Daoy (cell line): ENCODE measurements around the gene PLEKHG3.

GRCh38 chr14:64031032-64031394 lies 178.2 kb downstream of the SYNE2 start:
- RAMPAGE, long total RNA, result no peak

DNA sequence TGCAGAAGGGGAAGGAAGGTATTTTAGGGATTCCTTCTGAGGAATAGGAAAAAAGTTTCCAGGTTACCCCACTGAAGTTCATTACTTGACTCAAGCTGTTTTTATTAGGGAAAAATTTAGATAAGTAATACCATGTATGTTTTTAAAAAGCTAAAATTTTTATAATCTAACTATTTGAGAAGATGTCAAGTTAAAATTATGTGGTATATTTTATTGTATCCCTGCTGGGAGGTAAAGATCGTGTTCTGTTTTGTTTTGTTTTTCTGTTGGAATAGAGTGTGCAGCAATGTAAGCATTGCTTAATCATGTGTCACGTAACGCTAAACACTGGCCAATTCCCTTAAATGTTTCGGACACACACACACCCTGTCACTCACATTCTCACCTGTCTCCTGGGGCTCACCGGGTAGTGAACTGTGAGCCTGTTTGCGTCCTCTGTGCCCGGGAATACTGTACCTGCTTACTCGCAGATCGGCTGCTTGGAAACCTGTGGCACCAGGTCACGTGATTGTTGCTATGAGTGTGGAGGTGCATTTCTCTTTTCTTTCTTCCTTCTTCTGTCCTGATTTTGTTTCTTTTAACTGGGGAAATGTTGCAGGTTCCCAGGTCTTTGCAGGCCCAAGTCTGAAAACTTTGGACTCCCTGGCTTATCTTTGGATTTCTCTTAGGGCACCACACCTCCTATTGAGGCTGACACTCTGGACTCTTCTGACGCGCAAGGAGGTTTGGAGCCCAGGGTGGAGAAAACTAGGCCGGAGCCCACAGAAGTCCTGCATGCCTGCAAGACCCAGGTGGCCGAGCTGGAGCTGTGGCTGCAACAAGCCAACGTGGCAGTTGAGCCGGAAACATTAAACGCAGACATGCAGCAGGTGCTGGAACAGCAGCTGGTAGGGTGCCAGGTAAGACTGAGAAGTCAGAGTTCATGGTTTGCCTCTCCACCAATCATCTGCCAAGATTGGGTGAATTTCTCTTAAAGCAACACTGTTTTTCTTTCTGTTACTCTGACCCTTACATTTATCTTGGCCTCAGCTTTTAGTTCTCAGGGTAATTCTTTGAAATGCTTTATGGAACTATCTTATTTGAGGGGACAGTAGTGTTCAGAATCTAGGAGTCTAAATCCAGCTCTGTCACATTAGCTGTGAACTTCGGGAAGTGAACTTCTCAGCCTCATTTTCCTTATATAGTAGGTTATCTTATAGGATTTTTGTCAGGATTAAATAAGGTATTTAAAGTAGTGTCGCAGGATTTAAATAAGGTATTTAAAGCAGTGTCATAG lies 181.1 kb downstream of the ESR2 start:
- RAMPAGE, long total RNA, result no peak

GRCh38 chr14:64195303-64196136 lies 98.7 kb downstream of the ESR2 start:
- RAMPAGE, long total RNA, result no peak

DNA sequence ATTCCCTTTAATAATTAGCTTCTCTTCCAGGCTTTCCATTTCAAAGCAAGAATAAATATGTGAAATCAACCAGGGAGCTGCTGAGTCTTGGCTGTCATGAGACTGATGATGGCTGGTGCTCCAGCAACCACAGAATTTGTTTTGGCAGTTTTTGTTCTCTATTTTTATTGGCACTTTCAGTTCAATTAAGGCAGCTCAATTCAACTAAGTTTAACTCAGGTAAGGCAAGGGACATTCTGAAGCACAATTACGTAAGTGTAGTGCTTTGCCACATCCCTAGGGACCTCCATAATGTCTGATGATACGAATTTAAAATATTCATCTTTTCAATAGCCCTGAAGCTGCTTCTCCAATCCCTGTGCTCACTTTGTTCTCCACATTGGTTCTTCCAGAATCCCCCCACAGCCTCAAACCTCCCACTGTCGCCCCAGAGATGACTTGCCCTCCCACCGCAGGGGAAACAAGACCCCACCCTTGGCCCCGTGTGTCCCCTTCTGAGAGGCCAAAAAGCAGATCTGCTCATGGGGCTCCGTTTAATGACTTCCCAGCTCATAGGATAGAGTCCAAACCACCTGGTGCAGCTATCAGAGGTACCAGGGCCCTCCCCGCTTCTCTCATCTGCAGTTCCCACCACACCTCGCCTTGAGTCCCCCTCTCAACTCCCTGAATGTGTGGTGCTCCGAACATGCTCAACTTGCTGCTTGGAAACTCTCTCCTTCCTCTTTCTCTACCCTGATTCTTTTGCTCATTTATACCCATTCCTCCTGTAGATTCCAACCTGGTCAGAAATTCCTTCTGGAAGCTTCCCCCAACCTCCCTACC lies 58.0 kb downstream of the ESR2 start:
- RAMPAGE, long total RNA, result no peak

DNA sequence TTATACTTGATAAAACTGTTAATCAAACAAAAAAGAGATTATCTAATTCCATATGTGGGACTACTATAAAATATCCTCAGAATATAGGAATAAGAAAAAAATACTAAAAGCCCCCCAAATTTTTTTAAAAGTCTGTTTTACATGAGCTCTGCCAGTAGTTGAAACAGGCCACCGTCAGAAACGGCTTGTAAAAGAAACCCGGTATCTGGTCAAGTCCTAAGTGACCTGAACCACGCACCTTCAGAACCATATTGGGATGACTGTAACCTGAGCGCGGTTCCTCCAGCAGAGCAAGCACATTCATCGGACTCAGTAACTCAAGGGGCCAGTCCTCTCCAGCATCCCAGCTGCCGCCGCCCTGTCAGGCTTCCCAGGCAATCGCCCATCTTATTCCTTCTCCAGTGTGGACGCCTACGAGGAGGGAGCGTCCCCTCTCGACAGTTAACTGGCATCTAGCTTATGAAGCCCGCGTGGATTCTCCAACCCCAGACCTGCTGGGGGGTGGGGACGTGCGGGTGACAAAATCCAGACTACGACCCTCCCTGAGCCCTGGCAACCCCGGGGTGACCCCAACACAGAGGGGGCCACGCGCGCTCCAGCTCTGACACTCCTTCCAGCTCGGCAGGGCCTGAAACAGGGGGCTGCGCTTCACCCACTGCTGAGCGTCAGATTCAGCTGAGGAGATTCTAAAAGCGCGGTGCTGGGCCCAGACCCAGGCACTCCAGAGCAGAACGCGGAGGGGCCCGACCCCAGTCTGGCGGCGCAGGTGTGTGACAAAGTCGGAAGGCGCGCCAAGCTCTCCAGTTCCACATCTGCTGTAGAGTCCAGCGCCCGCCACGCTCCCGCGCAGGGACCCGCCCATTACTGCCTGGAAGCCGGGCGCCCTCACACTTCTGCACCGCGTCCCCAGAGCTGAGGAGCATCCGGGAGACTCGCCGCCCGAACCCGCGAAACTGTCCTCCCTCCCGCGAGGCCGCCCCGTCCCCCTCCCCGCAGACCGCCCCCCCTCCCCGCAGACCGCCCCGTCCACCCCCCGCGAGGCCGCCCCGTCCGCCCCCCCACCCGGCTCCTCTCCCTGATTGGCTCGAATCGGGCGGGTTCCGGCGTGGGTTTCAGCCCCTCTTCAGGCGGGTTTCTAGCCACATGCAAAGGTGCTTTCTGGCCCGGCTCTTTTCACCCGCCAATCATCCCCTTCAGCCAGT lies 43.9 kb upstream of the ESR2 start:
- RAMPAGE, long total RNA, result no peak

- RAMPAGE, long total RNA, result no peak
Observed at GRCh38 chr14:64441754-64442637, 23.3 kb upstream of the AKAP5 start.

GRCh38 chr14:64656842-64657336 lies 47.3 kb upstream of the PLEKHG3 start:
- RAMPAGE, long total RNA, result no peak

DNA sequence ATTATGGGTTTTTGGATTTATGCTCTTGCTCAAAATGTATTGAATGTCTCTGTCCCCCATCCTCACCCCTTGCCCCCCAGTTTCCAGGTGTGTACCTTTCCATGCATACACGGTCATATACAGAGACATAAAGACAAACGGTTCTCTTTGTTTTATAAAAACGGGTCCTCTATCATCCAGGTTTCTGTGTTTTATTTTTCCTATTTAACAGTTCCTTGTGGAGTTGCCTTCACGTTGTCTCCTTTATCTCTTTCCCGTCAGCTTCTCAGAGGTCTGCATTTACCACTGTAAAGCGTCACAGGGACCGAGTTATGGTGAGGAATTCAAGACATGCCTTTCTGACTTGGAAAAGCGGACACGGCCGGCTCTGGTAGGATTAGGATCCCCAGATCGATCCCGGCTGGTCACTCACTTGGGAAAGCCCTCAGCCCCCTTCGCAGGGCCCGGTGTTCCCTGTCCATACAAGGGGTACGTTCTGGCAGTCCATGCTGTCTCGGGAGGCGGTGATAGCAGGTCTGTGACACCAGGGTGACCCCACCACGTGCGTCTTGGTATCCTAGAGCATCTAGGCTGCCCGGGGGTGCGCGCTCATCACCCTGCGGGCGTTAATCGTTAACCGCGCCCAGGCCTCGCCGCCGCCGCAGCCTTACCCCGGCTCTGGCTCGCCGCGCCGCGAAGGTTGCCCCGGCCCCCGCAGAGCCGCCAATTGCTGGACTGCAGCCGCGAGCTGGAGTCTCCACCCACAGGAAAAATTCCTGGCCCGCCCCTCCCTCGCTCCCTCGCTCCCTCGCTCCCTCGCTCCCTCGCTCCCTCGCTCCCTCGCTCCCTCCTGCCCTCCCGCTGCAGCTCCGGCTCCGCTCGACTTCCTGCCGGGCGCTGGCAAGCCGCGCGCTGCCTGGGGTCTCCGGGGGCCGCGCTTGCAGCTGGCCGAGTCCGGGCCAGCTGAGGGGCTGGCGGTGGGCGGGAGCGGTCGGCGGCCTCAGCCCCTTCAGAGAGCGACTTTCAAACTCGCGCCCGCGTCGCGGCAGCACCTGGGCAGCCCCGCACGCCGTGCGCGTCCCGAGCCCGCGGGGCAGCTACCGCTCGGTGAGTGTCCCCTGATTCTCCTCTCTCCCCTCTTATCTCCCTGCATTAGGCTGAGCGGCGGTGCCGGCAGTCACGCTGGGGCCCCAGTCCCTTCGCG lies at the start of gene PLEKHG3:
Gene PLEKHG3 (plus strand): TSS at position 806 of the 1,183 bp plus-strand sequence.
- RAMPAGE, long total RNA, result no peak

GRCh38 chr14:64826698-64827251 lies 52.9 kb downstream of the SPTB start:
- RAMPAGE, long total RNA, result no peak

DNA sequence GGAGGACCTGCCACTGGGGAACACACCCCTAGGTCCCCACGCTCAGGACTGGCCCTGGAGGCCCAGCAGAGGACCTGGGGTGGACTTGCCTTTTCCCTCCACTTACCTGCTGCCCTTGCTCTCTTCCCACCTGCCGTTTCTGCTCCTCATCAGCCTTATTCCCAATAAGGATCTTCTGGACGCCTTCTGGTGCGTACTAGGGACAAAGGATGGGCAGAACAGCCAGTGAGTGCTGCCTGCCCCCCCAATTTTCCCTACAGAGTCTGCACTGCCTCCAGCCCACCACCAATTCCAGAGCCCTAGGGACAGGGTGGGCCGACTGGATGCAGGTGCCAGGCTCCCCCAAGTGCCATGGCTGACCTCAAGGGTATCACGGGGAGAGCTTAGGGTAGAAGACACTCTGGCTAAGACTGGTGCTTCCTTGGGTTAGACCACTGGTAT lies 7.7 kb upstream of the GPX2 start:
- RAMPAGE, long total RNA, result no peak

DNA sequence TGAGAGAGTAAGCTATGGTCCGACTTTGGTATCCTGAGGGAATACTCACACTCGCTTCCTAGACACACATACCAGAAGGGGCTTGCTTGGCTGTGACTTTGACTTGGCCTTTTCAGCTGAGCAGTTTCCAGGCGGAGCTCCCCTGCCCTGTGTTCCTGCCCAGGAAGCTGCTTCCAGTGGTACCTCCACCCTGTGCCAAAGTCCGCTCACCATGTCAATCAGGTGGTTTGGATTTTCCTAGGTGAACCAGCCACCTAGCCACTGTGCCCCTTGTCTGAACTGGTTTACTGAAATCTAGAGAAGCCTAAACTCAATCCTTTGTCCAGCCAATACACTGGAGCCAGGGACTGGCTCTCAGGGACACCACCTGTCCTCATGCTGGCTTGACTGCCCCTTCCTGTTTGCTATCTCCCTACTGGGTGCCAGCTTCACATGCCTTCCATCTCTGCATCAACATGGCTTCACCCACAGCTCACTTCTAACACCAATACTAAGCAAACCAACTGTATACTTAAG lies 28.6 kb downstream of the MAX start:
- RAMPAGE, long total RNA, result no peak

- RAMPAGE, long total RNA, result no peak
Observed at GRCh38 chr14:65077886-65078227, 24.5 kb downstream of the MAX start.

GRCh38 chr14:65228491-65228815 lies 126.1 kb upstream of the MAX start:
- RAMPAGE, long total RNA, result no peak

- RAMPAGE, long total RNA, result no peak
Observed at GRCh38 chr14:65297608-65298148, 114.9 kb upstream of the FUT8 start.

- RAMPAGE, long total RNA, result no peak
Observed at GRCh38 chr14:67181119-67181487, 8.1 kb upstream of the GARIN2 start.

GRCh38 chr14:67357999-67358422 lies 1.6 kb downstream of the ATP6V1D start:
- RAMPAGE, long total RNA, result no peak

DNA sequence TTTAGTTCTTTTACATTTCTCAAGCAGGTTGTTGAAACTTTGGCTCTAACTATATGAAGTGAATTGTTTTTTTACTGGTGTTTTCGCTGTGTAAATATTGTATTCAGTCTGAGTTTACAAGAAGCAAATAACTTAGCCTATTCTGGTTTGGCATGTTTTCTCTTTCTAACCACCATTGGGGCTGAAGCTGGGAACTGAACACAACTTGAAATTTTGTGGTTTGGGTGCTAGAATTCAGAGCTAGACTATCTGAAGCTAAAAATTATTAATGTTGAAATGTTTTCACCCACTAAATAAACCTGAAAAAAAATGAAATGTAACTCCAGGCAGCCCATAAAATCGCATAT lies 37.2 kb downstream of the RAD51B start:
- RAMPAGE, long total RNA, result no peak

DNA sequence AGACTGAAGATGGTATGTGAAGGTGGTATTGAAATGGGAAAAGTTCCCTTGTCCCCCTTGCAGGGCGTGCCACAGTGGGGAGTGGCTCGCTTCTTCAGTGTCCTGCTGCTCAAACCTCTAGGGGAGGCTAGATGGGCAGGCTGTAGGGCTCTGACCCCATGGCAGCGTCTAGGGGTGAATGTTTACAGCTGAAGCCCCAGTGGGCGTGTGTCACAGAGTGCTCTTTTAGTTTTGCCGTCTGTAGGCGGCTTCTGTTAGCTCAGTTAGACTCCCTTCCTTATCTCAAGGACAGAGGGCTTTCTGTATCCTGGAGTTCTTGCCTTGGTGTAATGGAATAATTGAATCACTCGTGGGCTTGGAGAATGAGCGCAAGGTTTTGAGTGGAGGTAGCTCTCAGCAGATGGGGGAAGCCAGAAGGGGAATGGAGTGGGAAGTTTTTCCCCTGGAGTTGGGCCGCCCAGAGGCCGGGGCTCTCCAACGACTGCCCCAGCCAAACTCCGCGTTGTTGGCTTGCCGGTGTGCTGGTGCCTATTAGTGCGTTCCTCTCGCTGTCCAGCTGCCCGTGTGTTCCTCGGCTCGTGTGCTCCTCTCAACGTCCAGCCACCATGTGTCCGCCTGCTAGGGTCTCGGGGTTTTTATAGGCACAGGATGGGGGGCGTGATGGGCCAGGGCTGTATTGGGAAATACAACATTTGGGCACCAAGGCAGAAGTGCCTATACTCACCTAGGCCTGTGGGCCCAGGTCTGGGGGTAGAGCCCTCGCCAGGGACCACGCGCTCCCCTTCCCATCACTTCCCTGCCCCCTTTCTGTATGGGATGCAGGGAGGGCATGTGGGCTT lies 266.4 kb downstream of the RAD51B start:
- RAMPAGE, long total RNA, result no peak

DNA sequence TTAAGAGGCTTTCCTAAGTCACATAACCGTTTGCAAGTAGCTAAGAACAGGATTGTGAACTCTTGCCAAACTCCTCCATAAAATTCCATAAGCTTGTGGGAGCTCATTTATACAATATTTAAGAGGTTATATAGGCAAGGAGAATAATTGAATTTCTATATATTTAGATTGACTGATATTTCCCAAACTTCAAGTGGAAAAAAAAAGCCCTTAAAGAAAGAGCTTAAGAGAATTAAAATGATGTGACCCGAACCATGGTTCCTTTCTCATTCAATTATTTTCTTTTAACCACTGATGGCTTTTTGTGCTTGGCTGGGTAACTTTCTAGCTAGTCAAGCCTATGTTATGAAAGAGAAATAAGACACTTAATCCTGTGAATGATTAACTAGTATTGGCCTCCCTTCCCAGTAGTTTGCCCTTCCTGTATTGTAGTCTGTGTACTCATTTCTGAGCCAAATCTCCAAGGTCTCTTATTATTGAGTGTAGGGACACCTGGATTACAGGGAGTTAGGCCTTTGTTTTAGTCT lies 352.9 kb downstream of the RAD51B start:
- RAMPAGE, long total RNA, result no peak

DNA sequence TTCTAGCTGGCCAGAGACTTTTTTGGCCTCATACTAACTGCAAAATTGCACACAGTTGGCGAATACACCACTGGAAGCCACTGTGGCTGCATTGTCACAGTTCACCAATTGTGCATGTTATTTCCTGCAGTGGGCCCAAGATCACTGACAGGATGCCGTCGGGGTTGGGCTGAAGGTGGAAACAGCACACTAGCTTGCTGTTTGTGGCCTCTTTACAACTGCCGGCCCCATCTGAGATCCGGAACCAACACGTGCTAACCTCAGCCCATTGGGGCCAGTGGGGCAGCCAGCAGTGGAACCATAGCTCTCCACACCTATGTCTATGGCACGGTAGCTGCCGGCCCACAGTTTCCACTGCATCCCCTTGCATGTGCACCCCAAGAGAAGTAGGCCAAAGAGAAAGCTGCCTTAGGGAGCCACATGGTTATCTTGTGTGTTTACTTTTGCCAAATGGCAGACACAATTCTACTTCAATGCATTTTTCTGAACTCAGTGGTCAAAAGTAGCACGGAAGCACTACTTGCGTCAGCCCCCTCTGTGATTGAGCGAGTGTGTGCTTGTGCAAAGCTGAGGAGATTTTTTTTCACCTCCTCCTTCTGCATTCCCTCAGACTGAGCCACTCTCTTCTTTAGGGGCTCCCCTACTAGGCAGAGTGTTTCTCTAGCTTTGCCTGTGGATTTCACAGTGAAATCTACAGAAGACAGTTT lies 464.0 kb downstream of the RAD51B start:
- RAMPAGE, long total RNA, result no peak